Ishikawa (cell line): ENCODE measurements around a stretch of chr17.

DNA sequence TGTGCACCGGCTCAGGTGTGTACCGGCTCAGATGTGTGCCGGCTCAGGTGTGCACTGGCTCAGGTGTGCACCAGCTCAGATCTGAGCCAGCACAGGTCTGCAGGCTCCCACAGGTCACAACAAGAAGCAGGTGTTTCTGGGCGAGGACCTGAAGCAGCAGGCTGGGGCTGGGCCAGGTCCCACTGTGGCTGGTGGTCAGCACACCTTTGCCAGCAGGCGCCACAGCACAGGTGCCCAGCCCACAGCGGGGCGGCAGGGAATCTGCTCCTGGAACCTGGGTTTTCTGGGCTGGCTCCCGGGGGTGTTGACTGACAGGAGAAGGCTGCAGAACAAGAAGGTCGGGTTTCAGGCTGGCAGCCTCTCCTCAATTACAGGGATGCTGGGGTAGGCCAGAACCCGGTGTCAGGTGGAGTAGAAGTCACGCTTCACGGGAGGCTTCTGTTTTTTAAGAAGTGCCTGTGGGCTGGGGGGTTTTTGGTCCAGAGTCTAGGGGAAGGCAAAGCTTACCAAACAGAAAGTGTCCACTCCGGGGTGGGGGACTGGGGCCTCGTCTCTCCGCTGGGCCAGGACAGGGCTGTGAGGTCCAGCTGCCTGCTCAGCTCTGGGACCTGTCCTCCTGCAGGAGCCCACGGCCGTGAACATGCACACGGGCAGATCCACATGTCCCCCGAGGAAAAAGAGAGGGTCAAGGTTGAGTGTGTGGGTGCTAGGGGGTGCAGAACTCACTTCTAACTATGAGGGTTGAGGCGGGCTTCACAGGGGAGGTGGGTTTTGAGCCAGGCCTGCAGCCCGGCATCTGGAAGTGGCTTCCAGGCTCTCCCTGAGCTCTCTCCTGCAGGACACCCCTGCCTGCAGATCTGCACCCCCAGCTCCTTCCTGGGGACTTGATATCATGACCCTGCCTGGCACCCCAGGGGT lies 17.6 kb downstream of the METRNL start:
- RRBS = 3% methylated on average over 5 of the region's 21 CpGs

DNA sequence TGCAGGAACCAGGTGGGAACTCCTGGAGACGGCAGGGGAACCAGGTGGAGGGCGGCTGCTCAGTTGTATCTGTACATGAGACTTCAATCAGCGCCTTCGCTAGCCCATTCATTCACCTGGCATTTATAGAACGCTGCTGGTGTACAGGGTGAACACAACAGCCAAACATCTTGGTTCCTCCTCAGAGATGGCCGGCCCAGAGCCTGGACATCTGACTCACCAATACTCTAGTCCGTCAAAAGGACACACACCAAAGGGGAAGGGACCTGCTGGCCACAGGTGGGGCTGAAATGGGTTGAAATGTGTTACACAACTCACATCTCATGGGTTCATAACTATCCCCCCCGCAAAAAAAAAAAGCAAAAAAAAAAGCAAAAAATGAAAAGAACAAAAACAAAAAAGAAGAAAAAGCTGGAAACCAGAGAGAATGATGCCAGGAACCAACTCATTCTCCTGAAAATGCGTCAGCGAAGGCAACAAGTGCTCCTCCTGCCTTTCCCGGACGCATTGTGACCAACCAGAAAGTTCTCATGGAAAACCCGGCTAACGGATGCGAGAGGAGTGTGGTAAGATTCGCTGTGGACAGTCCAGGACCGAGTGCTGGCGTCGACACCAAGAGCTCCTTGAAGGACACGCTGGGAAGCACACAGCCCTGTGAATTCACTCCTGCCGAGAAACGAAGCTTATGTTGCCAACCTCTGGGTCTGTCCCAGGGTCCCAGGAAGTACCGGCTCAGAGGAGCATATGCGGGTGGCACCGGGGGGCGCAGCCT lies 43.3 kb downstream of the METRNL start:
- RRBS = no CpG with 5 or more reads among the region's 26 CpGs

GRCh38 chr17:83152998-83153848 lies 73.8 kb downstream of the METRNL start:
- RRBS = 82% methylated on average over 22 of the region's 52 CpGs

GRCh38 chr17:83155023-83156086 lies 75.9 kb downstream of the METRNL start:
- RRBS = 62% methylated on average over 11 of the region's 31 CpGs

- RRBS = no CpG with 5 or more reads among the region's 15 CpGs
Measured at GRCh38 chr17:83184153-83184598, 104.8 kb downstream of the METRNL start.